ENCODE measurements around a stretch of chr2.

DNA sequence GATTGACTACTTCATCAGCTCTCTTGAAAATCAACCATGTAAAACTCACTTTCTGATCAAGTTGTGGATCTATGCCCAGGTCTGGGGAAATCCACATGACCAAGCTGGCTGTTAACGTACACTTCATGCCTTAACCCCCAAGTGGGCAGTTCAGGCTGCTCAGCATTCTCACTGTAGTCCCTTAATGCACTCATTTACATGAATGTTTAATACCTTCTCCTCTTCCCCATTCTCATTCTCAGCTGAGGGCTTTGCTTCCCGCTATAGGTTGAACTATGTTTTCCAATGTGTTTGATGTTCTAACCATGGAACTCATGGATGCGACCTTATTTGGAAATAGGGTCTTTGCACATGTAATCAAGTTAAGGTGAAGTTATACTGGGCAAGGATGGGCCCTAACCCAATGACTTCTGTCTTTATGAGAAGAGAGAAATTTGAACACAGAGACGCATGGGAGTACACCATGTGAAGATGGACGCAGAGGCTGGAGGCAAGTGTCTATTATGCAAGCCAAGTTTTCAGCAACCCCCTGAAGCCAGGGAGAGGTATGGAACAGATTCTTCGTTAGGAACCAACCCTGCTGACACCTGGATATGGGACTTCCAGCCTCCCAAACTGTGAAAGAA lies 88.3 kb downstream of the PID1 start:
- RRBS: no CpG with 5 or more reads among the region's 6 CpGs

- RRBS: no CpG with 5 or more reads among the region's 11 CpGs
Observed at GRCh38 chr2:229231392-229232289, 39.4 kb downstream of the PID1 start.

GRCh38 chr2:229300713-229300982 lies 29.6 kb upstream of the PID1 start:
- RRBS: no CpG with 5 or more reads among the region's 1 CpG

- RRBS: no CpG with 5 or more reads among the region's 6 CpGs
Observed at GRCh38 chr2:229301271-229301954, 30.3 kb upstream of the PID1 start.

DNA sequence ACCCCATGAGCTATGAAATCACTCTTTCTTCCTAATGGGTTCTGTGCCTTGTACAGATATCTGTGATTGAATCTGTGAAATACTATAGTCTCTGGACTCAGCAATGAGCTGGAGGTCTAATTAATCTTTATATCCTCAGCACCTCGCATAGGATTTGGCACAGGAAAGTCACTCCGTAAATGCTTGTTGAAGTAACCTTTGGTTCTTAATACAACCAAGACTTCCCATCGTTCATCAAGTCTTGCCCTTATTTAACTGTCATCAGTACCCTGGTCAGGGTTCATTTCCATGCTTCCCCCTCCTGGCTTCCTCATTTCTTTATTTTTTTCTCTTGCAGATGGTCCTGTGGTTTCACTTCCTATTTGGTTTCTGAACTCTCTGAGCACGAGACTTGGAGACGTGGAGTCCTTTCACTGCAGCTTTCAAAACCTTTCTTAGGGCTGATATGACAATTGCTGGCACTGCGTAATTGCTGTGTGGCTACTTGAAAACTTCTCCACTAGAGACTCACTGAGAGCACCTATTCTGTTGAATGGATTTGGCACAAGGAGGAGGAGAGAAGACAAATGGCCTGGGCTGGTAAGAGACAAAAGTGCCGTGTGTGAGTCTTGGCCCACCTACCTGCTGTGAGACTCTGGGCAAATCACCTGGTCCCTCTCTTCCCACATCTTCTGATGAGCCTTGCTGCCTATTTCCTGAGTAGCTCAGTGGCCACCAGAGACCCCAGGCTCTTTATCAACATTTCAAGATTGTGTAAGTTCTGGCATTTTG lies 59.9 kb upstream of the PID1 start:
- RRBS: no CpG with 5 or more reads among the region's 7 CpGs

DNA sequence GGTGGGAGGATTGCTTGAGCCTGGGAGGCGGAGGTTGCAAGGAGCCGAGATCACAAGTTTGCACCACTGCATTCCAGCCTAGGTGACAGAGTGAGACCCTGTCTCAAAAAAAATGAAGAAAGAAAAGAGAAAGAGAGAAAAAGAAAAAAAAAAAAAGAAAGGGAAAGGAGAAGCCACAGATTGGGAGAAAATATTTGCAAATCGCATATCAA lies 10.7 kb downstream of the DNER start:
- RRBS: no CpG with 5 or more reads among the region's 3 CpGs

DNA sequence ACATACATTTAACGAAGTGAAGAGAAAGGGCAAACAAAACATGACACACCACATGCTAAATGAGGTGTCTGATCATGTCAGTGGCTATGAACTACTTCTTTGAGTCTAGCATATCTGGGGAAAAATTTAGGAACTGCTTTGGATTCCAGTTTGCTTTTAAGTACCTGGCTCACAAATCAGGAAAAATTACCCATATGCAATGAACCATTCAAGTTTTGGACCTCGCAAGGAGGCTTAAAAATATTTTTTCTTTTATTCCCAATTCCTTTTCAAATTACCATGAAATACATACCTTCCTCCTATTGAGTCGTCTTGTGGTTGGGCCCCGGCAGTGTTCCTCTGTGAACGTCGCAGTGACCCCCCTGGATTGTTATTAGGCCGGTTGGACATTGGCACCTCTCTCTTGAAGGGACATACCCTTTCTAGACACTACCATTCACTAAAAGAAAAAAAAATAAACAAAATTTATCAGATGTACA lies 42.1 kb downstream of the TRIP12 start:
- RRBS: no CpG with 5 or more reads among the region's 7 CpGs

DNA sequence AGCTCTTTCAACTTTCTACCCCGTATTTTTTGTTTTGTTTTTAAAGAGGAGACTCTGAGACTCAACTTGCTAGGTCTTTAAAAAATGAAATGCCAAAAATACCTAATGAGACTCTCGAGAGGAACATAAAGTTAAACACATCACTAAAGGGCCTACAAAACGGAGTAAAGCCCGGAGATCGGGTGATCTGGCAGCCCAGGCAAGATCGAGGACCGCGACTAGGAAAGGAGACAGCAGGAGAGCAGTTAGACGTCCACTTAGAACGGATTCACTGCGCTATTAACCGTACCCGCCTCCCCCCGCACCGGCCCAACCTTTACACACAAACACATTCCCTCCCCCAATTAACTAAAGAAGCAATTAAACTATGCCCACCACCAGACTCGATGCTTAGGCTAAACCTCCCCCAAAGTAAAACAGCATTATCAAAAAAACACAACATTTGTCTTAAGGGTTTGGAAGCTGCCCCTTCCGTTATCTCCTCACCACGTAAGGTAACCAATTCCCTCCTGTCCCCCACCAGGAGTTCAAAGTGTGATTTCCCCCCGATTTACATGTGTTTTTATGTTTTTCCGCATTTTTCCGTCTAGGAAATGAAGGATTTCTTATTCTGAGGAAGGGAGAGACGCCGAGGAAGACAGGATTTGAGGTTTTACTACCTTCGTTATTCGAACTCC lies 1.5 kb downstream of the TRIP12 start:
- RRBS: no CpG with 5 or more reads among the region's 25 CpGs

DNA sequence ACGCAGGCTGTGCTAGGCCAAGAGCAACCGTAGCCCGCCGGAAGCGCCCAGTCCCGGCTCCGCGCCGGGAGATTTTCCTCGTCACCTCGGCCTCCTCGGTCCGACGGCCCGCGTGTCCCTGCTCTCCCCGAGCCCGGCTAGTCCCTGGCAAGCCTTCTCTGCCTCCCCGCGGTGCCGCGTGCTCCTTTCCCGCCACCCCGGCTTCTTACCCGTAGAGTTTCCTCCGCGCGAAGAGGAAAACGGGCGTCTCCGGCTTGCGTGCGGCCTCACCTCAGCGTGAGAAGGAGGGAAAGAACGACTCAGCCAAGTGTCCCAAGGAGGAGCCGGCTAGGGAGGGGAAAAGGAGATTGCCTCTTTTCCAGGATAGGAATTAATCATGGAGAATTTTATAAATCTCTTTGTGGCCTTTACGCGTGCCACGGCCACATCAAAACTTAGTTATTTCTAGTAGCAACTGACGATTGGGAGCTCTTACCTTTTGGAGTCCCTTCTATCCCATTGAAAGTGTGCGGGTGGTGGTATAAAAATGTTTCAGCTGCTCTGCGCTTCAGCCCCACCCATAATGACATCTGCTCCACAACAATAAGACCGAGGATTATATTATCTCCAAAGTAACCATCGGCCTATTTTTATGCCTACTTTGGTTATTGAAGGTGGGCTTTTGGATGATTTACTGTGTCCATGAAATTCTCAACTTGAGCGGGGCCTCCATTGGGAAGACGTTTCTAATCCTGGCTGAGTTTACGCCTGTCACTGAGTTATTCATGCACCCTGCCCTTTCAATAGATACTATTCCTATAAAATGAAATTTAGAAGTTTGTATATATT lies 584 bp downstream of the FBXO36 start:
- RRBS: 1% methylated on average over 24 of the region's 47 CpGs

DNA sequence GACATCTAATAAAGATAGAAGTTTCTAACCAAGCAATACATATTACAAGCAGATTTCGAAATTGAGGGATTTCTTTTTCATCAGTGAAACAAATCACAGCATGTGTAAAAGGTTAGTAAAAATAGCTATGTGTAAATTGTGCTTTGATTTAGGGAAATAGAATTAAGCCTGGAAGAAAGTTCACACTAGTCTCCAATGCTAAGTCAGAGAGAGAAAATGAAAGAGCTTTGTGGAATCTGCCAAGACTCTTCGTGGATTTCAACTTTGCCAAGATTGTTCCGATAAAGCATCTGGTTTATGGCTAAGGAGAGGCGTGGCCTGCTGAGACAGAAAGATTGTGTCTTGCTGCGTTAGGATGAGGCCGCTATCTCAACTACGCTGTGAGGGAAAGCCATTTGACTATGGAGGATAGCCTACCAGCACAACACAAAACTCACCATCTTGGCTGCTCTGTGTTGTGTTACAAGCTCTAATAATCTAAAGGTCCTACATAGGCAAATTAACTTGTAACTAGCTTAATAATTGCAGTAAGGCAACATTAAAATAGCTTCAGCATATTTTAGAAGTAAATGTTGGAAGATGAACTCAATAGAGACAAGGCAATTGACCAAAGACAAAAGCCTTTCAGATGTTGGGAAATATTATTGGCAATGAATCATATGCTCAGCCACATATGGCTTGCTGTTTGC lies 60.3 kb upstream of the SLC16A14 start:
- RRBS: no CpG with 5 or more reads among the region's 7 CpGs

DNA sequence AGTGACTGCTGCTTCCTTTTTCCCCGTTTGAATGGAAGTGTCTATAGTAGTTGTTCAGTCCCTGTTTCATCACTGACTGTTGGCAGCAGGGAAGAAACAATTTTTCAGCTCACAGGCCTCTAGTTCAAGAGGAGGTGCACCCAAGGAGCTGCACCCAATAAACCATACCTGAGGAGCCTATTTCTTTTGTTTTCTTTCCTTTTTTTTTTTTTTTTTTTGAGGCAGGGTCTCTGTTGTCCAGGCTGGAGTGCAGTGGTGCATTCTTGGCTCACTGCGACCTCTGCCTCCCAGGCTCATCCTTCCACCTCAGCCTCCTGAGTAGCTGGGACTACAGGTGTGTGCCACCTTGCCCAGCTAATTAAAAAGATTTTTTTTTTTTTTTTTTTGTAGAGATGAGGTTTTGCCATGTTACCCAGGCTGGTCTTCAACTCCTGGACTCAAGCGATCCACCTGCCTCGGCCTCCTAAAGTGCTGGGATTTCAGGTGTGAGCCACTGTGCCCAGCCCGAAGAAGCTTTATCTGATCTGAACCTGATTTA lies 52.8 kb downstream of the SP110 start:
- RRBS: no CpG with 5 or more reads among the region's 5 CpGs

DNA sequence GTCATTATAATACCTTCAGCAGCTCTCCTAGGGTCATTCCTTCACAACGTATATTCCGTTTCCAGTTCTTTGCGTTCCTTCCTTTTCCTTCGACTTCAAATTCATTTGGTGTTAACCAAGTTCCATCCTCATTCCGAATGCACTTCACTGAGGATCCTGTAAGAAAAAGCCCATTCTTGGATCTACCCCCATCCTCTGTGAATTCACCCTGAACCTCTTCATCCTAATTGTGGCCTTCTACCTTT lies 42.3 kb downstream of the SP110 start:
- RRBS: no CpG with 5 or more reads among the region's 5 CpGs

DNA sequence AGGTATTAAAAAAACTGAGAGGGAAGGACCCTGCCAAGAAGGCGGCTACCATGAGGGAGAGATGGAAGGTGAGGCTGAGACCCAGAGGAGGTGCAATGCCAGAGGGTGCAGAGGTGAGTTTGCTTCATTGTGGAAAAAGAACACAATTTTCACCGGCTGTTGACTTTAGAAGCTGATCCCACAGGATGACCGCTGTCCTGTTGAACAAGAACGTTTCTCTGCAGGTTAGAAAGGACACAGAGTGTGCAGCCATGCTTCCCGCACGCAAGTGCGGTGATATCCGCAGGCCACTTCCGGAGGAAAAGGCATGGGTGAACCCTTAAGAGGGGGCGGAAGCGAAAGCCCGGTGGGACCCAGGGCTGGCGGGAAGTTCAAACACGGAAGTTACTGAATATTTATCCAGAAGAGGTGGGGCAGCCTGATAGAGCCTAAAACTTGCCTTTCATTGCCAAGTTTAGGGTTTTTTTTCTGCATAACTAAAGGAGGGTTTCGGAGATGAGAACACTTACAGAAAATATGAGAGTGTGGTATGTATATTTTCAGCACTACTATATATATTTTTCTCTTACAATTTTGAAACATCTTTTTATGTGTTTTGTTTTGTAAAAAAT lies 16.5 kb downstream of the SP110 start:
- RRBS: no CpG with 5 or more reads among the region's 15 CpGs

- RRBS: no CpG with 5 or more reads among the region's 4 CpGs
Observed at GRCh38 chr2:230513527-230513962, 97.5 kb downstream of the SP100 start.

- RRBS: no CpG with 5 or more reads among the region's 6 CpGs
Observed at GRCh38 chr2:230601453-230601862, 111.2 kb upstream of the CAB39 start.

DNA sequence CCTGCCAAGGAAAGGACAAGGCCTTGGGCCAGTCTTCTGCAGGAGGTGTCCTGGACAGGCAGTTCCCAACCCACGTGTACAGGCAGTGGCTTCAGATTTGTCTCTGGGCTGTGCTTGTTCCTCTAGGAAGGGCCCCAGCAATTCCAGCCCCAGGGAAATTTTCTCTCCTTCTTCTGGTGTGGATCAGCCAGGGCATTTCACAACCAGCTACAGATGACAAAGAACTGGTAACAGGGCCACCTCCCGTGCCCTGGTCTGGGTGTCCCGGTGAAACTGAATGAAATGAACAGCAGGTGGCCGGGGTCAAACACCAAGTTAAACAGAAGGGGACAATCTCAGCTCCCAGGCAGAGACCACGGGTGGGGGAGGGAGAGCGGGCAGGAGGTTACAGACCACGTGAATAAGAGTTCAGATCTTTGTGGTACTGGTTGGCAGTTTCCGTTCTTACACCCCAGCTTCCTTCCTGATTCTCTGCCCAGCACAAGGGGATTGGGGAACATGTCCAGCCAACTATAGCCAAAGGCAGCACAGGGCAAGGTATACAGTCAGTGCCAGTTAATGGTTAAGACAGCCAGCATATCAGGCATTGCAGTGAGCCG lies 52.1 kb upstream of the CAB39 start:
- RRBS: no CpG with 5 or more reads among the region's 9 CpGs

DNA sequence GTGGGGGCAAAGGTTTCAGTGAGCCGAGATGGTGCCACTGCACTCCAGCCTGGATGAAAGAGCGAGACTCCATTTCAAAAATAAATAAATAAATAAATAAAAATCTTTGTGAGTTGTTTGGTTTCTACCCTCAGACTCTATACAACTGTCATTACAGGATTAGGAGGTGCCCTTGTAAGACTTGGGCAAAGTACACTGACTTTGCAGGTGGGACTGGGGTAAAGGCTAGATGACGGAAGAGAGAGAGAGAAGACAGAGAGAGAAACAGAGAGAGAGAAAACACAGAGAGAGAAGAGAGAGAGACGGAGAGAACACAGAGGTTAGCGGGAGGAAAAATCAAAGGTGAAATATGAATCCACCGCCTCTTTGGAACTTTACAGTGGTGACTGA lies 25.3 kb upstream of the CAB39 start:
- RRBS: no CpG with 5 or more reads among the region's 6 CpGs

GRCh38 chr2:230866721-230867748 lies 2.3 kb downstream of the ITM2C start:
- RRBS: no CpG with 5 or more reads among the region's 17 CpGs

GRCh38 chr2:230895610-230896396 lies 29.2 kb downstream of the GPR55 start:
- RRBS: no CpG with 5 or more reads among the region's 6 CpGs

DNA sequence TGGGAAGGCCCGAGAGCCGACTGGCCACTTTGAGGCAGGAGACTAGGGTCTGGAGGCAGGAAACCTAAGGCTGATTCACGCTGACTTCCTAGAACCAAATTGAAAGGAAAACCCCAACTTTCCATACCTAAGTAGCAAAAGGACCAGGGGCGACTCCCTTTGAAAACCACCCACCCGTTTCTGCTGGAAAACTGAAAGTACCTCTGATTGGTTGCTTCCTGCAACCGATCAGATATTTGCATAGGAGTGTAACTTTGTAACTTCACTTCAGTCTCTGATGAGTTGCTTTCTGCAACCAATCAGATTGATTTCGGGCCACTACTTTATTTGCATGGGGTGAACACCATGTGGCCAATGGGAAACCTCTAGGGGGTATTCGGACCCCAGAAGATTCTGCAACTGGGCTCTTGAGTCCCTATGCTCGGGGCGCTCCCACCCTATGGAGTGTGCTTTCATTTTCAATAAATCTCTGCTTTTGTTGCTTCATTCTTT lies 26.7 kb upstream of the SPATA3 start:
- RRBS: no CpG with 5 or more reads among the region's 10 CpGs